ENCODE measurements around a stretch of chr15.

DNA sequence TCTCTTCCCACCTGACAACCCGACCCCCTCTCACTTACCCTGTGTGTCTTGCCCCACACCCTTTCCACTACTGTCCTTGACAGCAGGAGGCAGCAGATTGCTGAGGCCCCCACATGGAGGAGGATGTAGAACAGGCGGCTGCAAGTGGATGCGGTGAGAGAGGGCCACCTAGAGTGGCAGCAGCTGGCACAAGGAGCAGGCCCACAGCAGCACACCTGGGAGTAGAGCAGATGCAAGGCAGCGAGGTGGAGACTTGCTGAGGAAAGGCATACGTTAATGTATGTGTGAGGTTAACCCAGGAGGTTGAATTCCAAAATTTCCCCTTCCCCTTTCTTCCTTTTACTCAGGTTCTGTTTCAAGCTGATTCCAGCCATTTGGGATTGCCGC lies 755 bp downstream of the SERINC4 start:
- PRO-cap, 2 experiments: no peak in any of the 2 experiments

- PRO-cap, 2 experiments: no peak in any of the 2 experiments
Measured at GRCh38 chr15:44252376-44252754, 36.2 kb upstream of the GOLM2 start.

DNA sequence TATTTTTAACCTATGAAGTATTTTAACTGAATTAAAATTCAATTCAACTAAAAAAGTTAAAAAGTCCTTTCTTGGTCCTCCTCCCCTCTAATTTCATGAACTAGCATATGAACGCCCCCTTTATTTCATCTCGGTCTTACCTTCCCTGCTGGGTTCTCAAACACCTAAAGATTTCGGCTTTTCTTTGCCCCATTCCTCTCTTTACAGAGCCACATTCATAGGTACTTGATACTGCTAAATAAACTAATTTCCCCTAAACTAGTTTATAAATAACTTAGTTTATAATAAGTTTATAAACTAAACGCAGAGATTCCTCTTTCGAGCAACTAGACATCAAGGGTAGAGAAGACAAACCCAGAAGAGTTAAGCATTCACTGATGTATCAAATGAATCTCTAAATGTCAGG lies 1.6 kb downstream of the SPG11 start:
- PRO-cap, 2 experiments: no peak in any of the 2 experiments

DNA sequence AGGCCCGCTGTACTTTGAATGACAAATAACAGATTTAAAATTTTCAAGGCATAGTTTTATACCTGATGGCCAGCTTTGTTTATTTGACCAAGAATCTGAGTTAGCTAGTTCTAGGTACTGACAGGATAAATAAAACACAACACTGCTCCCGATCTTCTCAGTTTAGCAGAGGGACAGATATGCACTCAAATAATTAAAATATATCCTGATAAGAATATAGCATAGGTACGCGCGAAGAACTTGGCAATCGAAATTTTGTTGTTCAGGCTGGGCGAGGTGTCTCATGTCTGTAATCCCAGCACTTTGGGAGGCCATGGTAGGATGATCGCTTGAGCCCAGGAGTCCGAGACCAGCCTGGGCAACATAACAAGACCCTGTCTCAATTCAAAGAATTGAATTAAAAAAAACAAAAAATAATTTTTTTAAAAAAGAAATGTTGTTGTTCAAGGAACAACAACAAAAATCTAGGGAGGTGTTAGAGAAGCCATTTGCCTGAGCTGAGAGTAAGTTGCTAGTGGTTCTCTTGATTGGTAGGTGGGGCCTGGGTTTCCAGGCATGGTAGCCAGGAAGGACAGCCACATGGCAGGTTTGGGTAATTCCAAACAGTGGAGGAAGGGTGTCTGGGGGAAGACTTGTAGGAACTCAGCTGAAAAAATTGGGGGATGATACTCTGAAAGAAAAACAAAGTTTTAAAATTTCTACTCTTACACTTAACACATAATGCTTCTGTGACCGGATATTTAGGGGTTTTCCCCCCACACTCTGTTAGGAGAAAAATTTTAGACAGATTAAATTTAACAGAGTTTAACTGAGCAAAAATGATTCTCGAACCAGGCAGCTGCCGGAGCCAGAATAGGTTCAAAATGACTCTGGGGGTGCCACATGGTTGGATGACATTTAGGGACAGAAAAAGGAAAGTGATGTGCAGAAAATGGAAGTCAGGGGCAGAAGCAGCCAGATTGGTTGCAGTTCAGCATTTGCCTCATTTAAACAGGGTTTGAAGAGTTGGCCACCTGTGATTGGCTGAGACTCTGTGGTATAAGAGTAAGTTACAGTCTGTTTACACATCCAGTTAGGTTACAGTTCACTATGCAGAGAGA lies 7.8 kb downstream of the B2M start:
- PRO-cap, 2 experiments: no peak in any of the 2 experiments

DNA sequence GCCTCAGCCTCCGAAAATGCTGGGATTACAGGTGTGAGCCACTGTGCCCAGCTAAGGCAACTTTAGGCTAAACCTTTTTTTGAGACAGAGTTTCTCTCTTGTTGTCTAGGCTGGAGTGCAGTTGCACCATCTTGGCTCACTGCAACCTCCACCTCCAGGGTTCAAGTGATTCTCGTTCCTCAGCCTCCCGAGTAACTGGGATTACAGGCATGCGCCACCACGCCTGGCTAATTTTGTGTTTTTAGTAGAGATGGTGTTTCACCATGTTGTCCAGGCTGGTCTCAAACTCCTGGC lies 8.8 kb downstream of the B2M start:
- PRO-cap, 2 experiments: no peak in any of the 2 experiments

- PRO-cap, 2 experiments: no peak in any of the 2 experiments
Measured at GRCh38 chr15:44727367-44727872, 8.9 kb upstream of the TRIM69 start.

GRCh38 chr15:44730173-44730534 lies 6.2 kb upstream of the TRIM69 start:
- PRO-cap, 2 experiments: no peak in any of the 2 experiments

DNA sequence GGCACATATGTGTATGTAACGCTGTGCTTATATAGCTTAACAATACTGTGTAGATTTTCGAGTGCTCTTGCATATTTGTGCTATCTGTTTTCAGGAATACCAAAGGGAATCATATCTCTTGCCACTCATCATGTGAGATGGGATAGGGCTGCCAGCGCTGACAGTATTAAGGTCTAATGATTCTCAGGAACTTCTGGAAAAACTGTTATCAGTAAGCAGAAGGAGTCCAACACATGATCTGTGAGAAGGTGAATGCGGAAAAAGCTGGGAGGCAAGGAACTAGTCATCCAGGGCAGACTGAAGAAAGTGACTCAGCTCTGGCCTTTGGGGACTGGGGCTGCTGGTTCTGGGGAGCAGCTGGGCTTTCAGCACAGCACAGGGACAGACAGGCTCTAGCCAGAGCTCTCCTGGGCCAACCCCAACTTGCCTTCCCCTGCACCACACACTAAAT lies 34.3 kb downstream of the DUOX2 start:
- PRO-cap, 2 experiments: no peak in any of the 2 experiments

DNA sequence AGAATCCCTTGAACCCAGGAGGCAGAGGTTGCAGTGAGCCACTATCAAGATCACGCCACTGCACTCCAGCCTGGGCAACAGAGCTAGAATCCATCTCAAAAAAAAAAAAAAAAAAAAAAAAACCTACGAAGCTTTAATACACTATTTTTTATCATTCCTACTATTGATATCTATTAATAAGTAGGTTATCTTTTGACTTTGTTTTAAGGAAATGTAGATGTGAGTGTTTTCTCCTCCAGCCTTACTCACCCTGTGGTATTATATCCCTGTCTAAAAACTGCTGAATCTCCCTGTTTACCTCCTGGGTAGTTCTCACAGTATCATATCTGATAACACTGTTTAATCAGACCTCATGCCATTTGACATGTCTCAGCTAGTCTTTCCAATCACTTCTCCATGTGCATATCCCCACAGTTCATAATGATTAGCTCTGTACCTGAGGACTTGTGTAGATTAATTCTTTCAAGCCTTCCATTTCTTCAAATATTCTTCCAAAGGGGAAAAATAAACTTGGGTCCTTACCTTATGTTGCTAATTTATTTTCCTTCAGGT lies 30.8 kb downstream of the DUOX2 start:
- PRO-cap, 2 experiments: peak in 2 of 2 experiments; most common plus-strand start position 385 of the sequence (in 1); most common minus-strand start position 252 of the sequence (in 2)

DNA sequence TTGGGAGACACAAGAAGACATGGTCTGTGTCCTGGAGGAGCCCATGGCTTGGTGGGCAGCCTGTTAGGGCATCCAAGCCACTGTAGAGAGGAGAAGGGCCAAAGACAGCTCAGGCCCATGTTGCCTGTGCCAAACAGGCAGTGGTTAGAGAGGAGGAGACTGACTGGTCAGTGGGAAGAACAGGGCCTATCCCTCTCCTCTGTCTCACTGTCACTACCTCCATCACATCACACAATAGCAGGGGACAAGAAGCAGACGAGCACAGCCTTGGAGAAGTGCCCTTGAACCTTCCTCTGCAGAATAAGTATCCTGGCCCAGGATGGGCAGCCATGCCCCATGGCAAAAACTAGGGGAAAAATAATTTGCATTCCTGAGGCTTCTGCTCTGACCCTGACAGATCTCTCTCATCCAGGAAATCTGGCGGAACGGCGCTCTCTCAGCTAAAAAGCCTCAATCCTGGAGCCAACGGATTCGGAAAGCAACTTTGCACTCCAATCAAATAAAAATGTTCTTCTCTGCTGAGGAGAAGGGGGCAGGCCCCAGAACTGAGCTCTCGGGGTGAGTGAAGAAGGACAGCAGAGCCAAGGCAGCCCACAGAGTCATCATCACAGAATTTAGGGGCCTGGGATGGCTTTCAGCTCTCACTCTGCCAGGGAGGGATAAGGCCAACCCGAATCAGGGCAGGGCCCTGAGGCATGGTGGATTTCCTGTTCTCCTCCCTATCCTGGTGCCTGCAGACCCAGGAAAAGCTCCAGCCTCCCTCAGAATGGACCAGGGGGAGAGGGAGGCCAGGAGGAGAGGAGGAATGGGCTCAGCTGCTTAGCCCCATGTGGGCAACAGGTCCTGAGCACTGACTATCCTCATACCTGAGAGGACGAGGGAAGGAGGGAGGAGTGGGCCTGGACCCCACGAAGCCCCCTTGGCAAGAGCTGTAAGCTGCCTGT lies 1.6 kb downstream of the SHF start:
- PRO-cap, 2 experiments: no peak in any of the 2 experiments

GRCh38 chr15:45199020-45199519 lies 11.3 kb upstream of the SHF start:
- PRO-cap, 2 experiments: no peak in any of the 2 experiments

DNA sequence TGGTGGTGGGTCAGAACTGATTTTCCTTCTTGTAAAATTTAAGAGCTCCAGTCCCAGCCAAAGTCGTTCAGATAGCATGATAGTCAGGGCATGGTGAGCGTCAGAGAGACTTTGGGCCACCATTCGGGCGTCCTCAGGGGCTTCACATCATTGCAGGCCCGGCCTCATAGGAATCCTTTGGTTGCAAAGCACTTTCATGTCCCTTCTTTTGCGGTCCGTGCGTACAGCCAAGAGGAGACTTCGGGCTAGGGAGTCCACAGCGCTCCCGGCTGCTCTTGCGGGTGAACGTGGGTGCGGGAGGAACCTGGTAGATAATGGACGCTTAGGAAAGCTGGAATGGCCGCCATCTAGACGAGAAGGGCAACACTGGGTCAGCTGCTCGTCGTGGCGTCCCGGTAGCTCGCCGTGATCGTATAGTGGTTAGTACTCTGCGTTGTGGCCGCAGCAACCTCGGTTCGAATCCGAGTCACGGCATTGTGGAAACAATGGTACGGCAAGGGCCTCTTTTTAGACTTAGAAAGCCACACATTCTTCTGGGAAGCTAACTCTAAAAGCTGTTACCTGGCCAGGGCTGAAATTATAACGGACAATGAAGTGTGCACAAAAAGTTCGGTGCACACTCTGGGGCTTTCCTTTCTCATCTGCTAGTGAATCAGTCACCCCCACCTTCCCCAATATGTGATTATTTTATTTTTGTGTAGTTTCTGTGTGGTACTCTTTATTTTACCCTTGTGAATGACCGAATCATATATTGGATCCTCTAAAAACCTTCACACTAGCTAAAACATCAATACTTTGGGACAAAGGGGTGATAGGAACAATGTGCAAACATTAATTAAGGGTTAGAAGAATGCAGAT lies 13.2 kb upstream of the SHF start:
- PRO-cap, 2 experiments: no peak in any of the 2 experiments

DNA sequence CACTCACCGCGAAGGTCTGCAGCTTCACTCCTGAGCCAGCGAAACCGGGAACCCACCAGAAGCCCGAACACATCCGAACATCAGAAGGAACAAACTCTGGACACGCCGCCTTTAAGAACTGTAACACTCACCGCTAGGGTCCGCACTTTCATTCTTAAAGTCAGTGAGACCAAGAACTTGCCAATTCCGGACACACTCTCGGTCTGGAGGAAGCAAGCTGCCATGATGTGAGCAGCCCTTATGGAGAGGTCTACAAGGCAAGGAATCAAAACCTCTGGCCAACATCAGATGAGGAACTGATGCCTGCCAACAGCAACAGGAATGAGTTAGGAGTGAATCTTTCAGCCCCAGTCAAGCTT lies 62.9 kb downstream of the SLC28A2 start:
- PRO-cap, 2 experiments: no peak in any of the 2 experiments

- PRO-cap, 2 experiments: peak in 2 of 2 experiments; most common plus-strand start chr15:45379165 (in 1); most common minus-strand start chr15:45379092 (in 2)
Measured at GRCh38 chr15:45378887-45379439, 619 bp upstream of the GATM start.

DNA sequence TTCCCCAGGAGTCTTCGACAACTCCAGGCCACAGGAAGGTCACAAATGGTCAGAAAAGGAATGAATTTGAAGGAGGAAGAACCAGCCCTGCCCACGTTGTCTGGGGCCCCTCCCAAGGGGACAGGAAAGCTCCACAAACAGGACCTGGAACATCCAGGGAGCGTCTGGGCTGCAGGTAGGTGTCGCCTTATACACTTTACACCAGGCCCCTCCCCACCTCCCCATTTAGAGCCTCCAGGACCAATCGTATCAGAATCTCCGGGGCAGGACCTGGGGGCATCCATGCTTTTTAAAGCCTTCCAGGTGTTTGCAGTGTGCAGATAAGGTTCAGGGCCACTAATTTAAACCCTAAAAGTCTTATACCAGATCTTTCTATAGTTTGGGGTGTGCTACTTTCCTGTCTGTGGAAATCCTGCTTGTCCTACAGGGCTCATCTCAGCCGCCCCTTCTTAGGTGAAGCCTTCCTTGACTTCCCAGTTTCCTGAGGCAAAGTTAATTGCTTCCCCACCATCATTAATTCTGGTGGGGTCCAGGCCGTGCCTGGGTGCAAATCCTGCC lies 18.3 kb downstream of the C15orf48 start:
- PRO-cap, 2 experiments: no peak in any of the 2 experiments

- PRO-cap, 2 experiments: peak in 1 of 2 experiments; most common plus-strand start chr15:45449669 (in 1)
Measured at GRCh38 chr15:45449575-45449746, 19.1 kb downstream of the C15orf48 start.

DNA sequence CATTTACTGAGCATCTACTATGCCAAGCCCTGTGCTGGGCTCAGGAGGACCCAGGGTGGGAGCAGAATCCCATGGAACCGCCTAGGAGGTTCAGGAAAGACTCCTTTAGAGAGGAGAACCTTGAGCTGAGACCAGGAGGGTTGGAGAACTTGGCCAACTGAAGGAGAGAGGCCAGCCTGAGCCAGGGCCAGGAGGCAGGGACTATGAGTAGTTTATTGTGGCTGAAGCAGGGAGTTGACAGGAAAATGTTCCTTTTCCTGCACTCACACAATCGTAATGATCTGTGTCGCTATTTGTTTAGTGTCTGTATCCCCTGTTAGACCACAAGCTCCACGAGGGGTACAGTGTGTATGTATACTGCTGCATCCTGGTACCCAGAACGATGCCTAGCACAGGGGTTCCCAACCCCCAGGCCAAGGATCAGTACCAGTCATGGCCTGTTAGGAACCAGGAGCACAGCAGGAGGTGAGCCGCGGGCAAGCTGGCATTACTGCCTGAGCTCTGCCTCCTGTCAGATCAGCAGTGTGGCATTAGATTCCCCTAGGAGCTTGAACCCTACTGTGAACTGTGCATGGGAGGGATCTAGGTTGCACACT lies 21.0 kb downstream of the C15orf48 start:
- PRO-cap, 2 experiments: no peak in any of the 2 experiments

GRCh38 chr15:45641202-45641848 lies 6.5 kb downstream of the SQOR start:
- PRO-cap, 2 experiments: peak in 2 of 2 experiments; most common plus-strand start chr15:45641658 (in 1); most common minus-strand start chr15:45641421 (in 2)

GRCh38 chr15:45642232-45642546 lies 7.4 kb downstream of the SQOR start:
- PRO-cap, 2 experiments: no peak in any of the 2 experiments

DNA sequence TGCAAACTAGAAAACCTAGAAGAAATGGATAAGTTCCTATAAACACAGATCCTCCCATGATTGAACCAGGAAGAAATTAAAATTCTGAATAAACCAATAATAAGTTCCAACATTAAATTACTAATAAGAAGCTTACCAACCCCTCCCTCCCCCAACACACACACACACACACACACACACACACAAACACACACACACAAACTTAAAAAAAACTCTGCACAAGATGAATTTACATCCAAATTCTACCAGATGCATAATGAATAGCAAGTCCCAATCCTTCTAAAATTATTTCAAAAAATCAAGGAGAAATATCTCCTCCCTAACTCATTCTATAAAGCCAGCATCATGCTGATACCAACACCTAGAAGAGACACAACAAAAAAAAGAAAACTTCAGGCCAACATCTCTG lies 747.4 kb upstream of the SEMA6D start:
- PRO-cap, 2 experiments: no peak in any of the 2 experiments

Measured in Metastatic Liver Carcinoma in the Adrenal Gland (tissue), 2 donors.